Upper lobe of left lung (tissue), 5 donors: ENCODE measurements around the genes RALY and PROCR.

- PRO-cap, 2 experiments: peak in 2 of 2 experiments; most common plus-strand start chr20:33993914 (in 2); most common minus-strand start chr20:33993466 (in 1)
- RAMPAGE, long total RNA, 4 experiments: start-site peak on the plus strand in 4 of 4 experiments, at chr20:33993610-33994122 at its widest, 12 to 564 reads per replicate
Observed at GRCh38 chr20:33993224-33994259, at the start of gene RALY. TSS of gene RALY (plus strand) at chr20:33993911.

DNA sequence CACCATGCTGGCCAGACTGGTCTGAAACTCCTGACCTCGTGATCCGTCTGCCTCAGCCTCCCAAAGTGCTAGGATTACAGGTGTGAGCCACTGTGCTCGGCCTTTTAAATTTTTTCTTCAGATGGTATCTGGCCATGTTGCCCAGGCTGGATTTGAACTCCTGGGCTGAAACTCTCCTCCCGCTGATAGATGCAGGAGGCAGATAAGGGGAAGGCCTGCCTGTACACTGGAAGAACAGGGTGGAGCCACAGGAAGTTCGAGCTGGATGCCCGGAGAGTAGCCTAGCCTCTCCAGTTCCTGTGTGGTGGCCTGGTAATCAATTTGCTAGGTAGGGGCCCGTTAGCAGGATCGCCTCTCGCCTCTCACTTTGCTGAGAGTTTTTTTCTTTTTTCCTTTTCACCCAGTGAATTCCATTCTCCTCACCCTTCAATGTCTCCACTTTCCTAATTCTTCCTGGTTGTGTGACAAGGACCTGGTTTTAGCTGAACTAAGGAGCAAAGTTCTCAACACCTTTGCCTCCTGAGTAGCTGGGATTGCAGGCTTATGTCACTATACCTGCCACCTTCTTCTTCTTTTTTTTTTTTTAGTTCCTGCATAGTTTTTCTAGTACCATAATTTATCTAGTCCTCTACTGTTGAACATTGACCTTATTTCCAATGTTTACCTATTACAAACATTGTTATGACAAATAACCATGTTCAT, 19.4 kb upstream of the ITCH start:
- PRO-cap, 2 experiments: no peak in any of the 2 experiments
- RAMPAGE, long total RNA, 4 experiments: no peak in any of the 4 experiments

DNA sequence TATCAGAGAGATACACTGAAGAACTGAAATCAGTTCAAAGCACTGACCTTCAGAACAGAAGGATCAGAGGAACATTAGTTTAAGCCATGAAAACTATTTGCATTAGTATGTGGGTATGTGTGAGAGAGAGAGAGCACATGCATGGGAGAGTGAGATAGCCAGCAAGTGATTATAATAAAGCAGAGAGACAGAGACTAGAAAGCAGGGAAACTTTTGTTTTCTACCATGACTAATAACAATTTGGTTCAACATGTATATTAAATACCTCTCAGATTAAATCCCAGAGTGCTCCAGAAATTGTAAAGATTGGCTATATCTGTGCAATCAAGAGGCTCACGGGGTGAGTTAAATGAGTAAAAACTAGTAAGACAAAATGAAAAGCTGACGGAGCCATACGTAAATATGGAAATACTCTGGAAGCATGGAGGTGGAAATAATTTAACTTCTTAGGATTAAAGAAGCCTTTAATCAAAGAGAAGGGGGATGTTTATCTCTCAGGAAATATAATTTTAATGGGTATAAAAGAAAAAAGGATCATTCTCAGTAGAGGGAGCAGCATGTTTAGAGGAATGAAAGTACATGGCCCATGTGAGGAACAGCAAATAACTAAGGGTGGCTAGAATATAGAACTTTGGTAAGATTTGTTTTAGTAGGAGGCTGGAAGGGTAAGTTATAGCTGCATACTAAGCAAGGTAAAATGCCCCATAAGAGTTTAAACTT, 40.4 kb downstream of the ITCH start:
- PRO-cap, 2 experiments: no peak in any of the 2 experiments
- RAMPAGE, long total RNA, 4 experiments: no peak in any of the 4 experiments

DNA sequence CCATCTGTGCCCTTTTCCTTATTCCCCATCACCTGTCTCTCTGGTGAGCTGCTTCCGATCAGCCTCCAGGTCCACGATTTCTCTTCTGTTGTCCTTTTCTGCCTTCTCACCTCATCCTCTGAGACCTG, 566 bp upstream of the MAP1LC3A start:
- PRO-cap, 2 experiments: no peak in any of the 2 experiments
- RAMPAGE, long total RNA, 4 experiments: no peak in any of the 4 experiments

- PRO-cap, 2 experiments: no peak in any of the 2 experiments
- RAMPAGE, long total RNA, 4 experiments: no peak in any of the 4 experiments
Observed at GRCh38 chr20:34579182-34579560, 20.7 kb downstream of the MAP1LC3A start.

GRCh38 chr20:34627375-34627990, 49.4 kb downstream of the PIGU start:
- PRO-cap, 2 experiments: no peak in any of the 2 experiments
- RAMPAGE, long total RNA, 4 experiments: no peak in any of the 4 experiments

DNA sequence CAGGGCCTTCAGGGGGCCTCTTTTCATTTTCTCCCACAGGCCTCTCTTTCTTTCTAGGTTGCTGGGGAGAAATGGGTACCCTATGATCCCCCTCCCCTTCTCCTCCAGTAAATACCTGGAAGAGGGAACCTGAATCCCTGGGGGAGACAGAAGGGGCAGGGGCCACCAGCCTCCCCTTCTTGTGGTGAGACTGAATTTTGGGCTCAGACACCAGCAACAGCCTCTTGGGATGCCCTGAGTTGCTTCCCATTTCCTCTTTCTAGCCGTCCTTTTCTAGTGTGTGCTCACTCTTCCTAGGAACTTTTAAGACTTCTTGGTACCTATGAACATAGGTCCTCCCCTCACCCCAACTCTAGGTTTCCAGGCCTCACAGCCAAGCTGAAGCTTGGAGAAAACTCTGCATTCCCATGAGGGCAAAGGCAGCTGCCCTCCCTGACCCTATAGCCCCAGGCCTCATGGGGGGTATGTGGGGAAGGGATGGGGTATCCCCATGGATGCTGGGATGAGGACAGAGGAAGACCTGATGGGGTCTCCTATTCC, 7.5 kb downstream of the TP53INP2 start:
- PRO-cap, 2 experiments: no peak in any of the 2 experiments
- RAMPAGE, long total RNA, 4 experiments: start-site peak on the plus strand in 1 of 4 experiments, centred at position 329 of the sequence, 17 reads per replicate

DNA sequence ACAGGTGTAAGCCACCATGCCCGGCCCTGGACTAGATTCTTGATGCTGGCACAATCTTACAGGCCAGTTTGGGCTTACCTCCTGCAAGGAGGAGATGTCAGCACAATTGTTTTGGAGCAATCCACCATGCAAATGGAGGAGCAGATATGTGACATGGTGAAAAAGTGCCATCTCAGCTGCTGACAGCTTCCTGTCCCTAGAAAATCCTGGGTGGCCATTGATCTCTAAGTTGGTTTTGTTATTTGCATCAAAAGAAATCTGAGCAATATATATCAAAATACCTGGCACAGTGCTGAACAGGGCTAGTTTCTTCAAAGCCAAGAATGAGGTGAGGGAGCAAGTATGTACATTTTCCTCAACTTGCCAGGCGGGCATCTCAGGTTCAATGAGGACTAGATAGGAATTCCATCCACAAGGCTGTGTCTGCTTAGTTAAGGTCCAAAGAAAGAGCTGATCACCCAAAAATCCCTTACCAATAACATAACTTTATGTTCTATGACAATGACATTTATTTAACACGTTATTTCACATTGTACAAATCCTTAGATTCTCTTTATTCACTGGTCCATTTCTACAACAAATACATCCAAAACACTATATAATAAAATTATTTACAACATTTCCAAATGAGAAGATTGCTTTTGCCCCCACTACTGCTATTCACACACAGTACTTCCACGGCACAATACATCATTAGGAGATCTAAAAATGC, 10.3 kb downstream of the TP53INP2 start:
- PRO-cap, 2 experiments: no peak in any of the 2 experiments
- RAMPAGE, long total RNA, 4 experiments: no peak in any of the 4 experiments

DNA sequence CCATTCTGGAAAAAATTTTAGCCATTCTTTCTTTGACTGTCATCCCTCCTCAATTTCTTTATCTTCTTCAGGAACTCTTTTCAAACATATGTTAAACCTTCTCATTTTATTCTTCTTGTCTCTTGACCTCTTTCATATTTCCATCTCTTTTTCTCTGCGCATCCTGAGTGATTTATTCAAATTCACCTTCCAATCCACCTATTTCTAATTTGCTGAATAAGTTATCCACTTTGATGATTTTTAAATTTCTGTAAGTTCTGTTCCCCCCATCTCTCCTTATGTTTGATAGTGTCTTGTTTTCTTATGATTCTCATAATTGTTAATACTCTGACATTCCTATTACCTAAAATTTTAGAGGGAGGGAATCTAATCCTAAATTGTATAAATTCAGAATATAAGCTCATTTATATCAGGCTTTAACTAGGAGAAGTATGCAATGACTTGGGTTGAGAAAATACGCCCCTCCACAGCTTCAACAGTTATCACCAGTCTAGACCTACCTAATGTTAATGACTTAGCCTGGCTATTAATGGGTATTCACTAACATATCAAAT, 59.1 kb downstream of the TP53INP2 start:
- PRO-cap, 2 experiments: no peak in any of the 2 experiments
- RAMPAGE, long total RNA, 4 experiments: start-site peak on the minus strand in 1 of 4 experiments, centred at position 186 of the sequence, 11 reads per replicate

DNA sequence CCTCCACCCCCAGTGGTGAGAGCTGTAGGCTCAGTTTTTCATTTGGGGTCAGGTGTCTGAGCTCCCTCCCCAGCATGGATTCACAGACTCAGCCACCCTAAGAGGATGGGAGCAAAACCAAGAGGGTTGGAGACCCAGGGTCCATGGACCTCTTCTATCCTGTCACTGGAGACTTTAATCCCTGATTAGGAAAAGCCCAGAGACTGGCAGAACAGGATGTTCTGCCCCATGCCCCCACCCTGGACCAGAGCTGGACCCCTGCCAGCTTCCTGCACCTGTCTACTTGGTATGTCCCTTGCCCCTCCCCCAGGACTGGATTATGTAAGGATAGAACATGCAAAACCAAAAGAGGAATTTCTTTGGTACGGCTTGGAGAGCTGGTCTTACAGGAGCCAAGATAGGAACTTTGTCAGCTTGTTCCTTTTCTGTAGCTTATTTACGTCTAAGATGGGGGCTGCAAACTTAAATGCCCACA, 11.0 kb downstream of the GGT7 start:
- PRO-cap, 2 experiments: peak in 1 of 2 experiments; most common plus-strand start position 349 of the sequence (in 1)
- RAMPAGE, long total RNA, 4 experiments: no peak in any of the 4 experiments

DNA sequence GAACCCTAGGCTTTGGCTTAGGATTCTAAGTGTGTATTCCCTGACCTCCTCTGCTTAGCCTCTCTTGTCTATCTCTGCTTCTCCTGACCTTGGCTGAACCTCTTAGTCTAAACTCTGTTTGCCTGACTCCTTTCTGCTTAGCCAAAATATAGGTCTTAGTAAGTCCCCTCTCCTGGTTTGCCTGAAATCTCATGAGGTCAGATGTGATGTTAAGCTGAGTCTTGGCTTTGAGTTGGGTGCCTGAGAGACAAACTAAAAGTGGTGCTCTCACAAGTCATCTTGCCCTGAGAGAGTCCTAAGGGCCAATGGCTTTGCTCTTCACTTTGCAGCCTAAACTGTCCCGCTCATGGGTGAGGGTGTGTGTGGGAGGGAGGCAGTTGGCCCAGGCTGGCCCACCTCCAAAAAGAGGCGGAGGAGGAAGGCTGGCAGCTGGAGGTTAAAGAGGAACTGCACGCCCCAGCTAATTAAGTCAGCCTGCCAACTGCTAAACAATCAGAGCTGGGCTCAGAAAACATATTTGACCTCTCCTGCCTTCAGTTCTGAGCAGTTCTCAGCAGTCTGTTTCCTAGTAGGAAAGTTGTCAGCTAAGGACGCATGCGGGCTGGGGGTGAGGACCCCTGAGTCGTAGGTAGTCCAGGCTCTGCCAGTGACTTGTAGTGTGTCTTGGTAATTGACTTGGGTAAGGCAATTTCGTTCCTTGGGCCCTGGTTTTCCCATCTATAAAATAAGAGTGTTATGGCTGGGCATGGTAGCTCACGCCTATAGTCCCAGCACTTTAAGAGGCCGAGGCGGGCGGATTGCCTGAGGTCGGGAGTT, 17.2 kb downstream of the GSS start:
- PRO-cap, 2 experiments: no peak in any of the 2 experiments
- RAMPAGE, long total RNA, 4 experiments: no peak in any of the 4 experiments

DNA sequence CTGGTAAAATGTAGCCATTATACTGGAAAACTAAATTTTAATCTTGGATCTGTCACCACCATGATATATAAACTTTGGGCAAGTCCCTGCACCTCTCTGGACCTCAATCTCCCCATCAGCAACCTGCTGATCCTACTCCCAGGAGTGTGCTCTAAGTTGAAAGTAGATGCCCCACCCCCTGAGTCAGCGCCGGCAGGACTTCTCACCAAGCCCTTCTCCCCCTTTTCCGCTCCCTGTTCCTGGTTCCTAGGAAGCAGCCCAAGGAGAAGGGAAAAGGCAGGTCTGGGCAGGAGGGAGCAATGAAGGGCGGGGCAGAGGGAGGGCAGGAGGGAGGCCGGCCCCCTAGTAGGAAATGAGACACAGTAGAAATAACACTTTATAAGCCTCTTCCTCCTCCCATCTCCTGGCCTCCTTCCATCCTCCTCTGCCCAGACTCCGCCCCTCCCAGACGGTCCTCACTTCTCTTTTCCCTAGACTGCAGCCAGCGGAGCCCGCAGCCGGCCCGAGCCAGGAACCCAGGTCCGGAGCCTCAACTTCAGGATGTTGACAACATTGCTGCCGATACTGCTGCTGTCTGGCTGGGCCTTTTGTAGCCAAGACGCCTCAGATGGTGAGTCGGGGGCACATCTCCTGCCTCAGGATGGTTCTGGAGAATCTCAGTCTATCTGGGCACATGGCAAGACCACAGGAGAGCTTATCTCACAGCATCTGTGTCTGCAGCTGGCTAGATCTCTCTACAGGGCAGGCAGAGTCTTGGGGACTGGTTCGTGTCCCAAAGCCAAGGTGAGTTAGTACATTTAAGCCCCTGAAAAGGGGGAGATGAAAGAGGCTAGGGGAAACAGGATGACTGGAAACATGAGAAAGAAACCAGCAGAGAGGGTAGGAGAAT, at the start of gene PROCR:
PROCR (plus strand) TSS at position 458 of the 889 bp plus-strand sequence.
- PRO-cap, 2 experiments: peak in 1 of 2 experiments; most common plus-strand start position 279 of the sequence (in 1)
- RAMPAGE, long total RNA, 4 experiments: start-site peak on the plus strand in 4 of 4 experiments, centred at positions 460 to 483 of the sequence, 6 to 27 reads per replicate; start-site peak on the minus strand in 2 of 4 experiments, centred at positions 540 to 700 of the sequence, 5 to 14 reads per replicate

- PRO-cap, 2 experiments: no peak in any of the 2 experiments
- RAMPAGE, long total RNA, 4 experiments: start-site peak on the minus strand in 1 of 4 experiments, at chr20:35224732-35224832 at its widest, 41 reads per replicate
Observed at GRCh38 chr20:35224527-35225129, 1.9 kb upstream of the MMP24 start.

DNA sequence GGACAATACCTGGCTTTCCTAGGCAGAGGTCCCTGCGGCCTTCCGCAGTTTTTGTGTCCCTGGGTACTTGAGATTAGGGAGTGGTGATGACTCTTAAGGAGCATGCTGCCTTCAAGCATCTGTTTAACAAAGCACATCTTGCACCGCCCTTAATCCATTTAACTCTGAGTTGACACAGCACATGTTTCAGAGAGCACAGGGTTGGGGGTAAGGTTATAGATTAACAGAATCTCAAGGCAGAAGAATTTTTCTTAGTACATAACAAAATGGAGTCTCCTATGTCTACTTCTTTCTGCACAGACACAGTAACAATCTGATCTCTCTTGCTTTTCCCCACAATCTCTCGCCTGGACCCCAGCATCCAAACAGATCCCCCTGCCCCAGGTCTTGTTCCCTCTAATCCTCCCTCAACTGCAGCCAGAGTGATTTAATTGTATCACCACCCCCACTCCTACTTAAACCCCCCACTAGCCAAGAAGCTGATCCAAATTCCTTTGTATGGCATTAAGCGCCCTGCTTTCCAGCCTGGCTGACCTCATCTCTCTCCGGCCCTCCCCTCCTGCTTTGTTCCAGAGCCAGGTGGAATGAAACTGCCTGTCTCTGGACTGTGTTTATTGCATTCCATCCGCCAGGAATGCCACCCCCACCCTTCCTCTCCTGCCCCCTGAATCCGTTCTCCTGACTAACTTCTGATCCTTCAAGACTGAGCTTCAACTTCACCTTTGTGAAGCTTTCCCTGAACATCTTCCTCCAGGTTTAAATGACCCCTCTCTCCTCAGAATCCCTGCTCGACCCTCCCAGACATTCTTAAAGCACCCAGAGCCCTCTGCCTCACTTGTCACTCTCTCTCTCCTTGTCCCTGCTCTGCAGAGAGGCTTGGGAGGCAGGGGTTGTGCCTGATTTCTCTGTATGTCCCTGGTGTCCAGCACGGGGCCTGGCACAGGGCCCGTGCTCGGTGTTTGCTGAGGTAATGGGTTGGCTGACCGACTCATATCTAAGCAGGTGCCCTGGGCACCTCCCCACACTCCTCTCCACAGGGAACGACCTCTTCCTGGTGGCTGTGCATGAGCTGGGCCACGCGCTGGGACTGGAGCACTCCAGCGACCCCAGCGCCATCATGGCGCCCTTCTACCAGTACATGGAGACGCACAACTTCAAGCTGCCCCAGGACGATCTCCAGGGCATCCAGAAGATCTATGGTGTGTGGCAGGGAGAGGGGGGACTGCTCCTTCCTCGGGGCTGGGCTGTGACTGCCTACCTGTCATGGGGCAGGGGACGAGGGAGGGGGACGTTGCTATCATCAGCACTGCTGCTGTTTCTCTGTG, 14.7 kb downstream of the MMP24OS start:
- PRO-cap, 2 experiments: peak in 1 of 2 experiments; most common plus-strand start position 1,022 of the sequence (in 1); most common minus-strand start position 866 of the sequence (in 1)
- RAMPAGE, long total RNA, 4 experiments: start-site peak on the plus strand in 4 of 4 experiments, centred at positions 1,048 to 1,075 of the sequence, 46 to 205 reads per replicate; start-site peak on the minus strand in 1 of 4 experiments, centred at position 1,084 of the sequence, 8 reads per replicate

GRCh38 chr20:35285622-35286929, 1.5 kb upstream of the EIF6 start:
- PRO-cap, 2 experiments: no peak in any of the 2 experiments
- RAMPAGE, long total RNA, 4 experiments: no peak in any of the 4 experiments

DNA sequence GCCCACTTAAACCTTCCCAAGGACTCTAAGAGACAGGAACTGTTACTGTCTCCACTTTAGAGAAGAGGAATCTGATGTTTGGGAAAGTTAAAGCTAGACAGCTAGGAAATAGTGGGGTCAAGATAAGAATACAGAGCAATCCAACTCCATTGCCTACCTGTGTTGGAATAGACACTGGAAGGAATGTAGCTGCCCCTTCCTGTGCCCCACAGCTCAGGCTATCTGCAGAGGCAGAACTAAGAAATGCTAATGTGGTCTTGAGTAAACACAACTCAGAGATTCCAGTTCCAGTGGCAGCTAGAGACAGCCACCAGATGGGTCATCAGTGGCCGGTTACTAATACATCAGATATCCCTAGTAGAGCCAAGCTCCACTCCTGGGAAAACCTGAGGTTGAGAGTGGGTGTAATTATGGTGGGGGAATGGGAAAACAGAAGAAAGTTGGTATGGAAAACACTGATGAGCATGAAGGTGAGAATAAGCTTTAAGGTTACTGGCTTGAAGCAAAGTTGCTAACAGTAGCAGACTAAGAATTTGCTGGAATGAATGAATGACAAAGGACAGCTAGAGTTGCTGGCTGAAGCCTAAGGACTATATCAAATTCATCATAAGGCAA, 28.2 kb upstream of the FAM83C start:
- PRO-cap, 2 experiments: no peak in any of the 2 experiments
- RAMPAGE, long total RNA, 4 experiments: no peak in any of the 4 experiments

DNA sequence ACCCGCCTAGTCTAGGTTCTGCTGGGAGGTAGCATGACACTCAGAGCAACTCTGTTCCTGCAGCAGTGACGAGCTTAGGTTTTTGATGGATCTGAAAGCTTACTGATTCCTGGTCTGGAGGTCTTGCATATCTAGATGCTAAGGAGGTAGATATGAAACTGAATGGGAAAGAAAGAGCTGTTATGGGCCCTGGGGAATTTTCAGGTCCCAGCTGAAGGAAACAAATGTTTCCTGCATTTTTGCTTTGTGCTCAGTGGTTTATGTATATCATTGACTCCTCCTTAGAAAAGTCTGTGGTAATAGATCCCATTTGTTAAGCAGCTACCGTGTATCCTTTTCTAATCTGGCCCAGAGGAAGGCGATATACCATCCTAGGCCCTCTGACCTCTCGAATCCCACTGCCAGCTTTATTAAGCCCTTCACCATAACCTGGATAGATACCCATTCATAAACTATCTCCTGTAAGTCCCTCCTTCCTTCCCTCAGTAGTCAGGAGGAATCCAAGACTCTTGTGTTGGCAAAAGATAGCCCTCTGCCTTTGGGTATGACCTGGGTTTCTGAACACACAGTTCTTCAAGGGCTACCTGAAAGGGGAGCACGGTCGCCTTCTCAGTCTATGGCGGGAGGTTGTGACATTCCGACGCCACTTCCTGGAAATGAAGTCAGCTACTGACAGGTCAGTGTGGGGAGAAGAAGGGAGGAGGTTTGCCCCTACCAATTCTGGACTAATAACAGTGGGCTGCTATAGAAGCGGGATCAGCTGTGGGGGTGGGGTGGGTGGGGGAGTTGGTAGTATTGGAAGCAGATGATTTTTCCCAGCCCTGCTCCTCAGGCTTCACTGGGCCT, 11.2 kb downstream of the CEP250 start:
- PRO-cap, 2 experiments: no peak in any of the 2 experiments
- RAMPAGE, long total RNA, 4 experiments: no peak in any of the 4 experiments

- PRO-cap, 2 experiments: no peak in any of the 2 experiments
- RAMPAGE, long total RNA, 4 experiments: no peak in any of the 4 experiments
Observed at GRCh38 chr20:35476355-35476899, 21.0 kb downstream of the CEP250 start.

DNA sequence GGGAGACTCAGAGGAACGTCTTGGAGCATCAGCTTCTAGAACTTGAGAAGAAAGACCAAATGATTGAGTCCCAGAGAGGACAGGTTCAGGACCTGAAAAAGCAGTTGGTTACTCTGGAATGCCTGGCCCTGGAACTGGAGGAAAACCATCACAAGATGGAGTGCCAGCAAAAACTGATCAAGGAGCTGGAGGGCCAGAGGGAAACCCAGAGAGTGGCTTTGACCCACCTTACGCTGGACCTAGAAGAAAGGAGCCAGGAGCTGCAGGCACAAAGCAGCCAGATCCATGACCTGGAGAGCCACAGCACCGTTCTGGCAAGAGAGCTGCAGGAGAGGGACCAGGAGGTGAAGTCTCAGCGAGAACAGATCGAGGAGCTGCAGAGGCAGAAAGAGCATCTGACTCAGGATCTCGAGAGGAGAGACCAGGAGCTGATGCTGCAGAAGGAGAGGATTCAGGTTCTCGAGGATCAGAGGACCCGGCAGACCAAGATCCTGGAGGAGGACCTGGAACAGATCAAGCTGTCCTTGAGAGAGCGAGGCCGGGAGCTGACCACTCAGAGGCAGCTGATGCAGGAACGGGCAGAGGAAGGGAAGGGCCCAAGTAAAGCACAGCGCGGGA, 26.4 kb downstream of the C20orf173 start:
- PRO-cap, 2 experiments: no peak in any of the 2 experiments
- RAMPAGE, long total RNA, 4 experiments: no peak in any of the 4 experiments

DNA sequence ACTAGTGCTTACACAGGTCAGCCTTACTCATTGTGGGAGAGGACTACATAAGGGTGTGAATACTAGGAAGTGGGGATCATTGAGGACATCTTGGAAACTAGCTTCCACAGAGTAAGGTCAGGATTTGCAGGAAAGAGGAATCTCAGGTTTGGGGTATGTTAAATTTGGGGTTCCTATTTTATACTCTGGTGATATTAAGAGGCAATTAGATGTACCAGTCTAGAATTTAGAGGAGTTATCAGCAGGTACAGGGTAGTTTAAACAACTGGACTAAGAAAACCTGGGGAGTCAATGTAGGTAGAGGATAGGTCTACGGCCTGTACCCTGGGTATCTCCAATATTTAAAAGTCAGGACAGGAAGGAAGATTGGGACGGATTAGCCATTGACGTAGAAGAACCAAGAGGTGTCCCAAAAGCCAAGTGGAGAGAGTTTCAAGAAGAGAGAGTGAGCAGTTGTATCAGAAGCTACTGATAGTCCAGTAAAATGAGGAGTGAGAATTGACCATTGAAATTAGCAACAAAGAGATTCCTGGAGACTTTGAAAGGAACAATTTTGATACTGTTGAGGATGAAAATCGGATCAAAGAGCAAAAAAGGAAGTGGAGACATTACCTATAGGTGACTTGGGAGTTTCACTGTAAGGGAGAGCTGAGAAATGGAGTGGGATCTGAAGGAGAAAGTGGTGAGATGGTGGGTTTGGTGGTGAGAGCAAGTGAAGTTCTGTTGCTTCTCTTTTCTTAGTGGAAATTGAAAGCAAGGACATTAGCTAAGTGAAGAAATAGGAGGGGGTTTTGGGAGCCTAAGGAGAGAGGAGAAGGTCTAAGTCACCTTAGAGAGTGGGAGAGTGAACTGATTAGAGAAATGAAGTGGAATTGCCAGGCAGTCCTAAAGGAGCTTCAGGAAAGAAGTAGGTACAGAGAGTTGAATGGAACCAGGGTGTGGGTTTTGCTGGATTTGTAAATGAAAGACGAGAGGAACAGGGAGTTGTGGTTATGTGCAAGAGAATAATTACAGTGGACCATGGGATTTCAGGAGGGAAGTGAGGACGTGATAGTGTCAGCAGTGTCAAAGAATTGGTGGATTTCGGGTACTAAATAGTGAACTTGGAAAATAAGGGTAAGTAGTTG, 4.1 kb downstream of the ERGIC3 start:
- PRO-cap, 2 experiments: no peak in any of the 2 experiments
- RAMPAGE, long total RNA, 4 experiments: start-site peak on the plus strand in 1 of 4 experiments, centred at position 315 of the sequence, 29 reads per replicate